Body of pancreas (tissue), 2 donors: ENCODE results near the gene GFRA3.

- PRO-cap: no peak
- RAMPAGE, long total RNA, 2 experiments: no peak in any of the 2 experiments
Measured at GRCh38 chr5:135053797-135054657, 20.0 kb upstream of the PITX1 start.

DNA sequence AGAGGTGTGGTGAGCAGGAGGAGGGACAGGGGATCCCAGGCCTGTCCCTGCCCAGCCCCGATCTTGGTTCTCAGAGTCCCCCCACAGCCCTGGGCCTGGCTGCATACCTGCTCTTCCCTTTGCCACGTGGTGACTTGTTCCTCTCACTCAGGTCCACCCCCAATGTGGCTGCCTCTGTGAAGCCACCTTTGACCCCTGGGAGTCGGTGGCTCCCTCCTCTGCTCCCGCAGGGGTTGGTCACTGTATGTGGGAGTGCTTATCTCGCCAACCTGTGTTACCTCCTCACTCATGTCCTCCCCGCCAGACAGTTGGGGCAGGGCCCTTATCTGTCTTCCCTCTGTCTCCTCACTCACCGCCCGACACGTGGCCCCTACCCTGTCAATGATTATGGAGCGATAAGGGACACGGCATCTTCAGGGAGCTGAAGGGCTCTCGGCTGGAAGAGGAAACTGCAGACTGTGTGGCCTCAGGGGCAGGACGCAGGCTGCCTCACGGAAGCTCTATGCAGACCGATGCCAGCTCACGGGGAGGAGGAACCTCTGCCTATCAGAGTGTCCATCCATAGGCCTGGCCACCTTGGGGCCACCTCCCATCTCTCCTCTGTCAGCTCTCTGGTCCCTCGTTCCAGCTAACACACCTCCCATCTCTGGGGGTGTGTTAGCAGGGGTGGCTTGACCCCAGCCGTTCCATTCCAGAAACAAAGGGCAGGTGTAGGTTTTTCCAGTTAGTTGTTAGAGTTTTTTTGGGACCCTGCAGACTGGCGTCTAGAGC lies 100.1 kb upstream of the PITX1 start:
- PRO-cap: no peak
- RAMPAGE, long total RNA, 2 experiments: no peak in any of the 2 experiments

GRCh38 chr5:135386970-135387353 lies 12.1 kb downstream of the MACROH2A1 start:
- PRO-cap: no peak
- RAMPAGE, long total RNA, 2 experiments: no peak in any of the 2 experiments

DNA sequence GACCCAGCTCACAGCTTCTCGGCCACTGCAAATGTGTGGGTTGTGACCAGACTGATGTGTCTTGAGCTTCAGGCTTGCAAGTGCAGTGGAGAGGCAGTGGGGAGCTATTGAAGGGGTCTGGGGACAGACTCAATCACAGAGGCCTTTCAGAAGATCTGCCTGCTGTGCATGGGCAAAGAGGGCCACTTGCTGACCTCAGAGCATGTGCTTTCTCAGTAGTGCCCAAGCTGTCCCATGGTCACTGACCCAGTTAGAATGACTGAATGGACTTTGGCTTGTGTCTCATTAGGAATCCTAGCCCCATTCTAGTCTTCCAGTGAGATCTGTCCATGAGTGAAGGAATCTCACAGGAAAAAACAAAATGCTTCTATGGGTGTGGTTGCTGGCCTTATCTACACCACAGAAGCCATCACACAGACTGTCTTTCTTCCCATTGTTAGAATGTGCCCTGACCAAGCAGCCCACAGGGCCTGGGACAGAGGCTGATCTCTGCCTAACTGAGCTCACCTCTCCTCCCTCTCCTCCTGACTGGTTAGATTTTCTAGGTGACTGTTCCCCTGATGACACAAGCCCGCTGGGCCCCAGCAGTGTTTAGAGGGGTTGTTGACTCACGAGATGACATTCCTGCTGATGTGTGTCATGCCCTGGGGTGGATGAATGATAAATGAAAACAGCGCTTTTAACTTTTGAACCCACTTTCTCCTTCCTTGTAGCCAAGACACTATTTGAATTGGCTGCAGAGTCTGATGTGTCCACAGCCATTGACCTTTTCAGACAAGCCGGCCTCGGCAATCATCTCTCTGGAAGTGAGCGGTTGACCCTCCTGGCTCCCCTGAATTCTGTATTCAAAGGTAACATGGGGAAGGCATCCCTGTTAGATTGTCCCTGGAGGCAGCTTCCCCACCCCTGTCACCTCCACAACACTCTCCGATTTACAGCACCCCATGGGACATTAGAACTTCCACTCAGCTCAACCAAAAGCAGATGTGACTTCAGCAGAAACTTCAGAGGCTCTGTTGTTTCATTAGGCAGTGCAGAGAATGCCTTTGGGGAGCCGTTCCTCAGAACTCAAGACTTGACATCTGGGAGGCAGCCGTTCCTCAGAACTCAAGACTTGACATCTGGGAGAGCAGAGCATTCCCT lies 24.8 kb downstream of the TGFBI start:
- PRO-cap: no peak
- RAMPAGE, long total RNA, 2 experiments: no peak in any of the 2 experiments

DNA sequence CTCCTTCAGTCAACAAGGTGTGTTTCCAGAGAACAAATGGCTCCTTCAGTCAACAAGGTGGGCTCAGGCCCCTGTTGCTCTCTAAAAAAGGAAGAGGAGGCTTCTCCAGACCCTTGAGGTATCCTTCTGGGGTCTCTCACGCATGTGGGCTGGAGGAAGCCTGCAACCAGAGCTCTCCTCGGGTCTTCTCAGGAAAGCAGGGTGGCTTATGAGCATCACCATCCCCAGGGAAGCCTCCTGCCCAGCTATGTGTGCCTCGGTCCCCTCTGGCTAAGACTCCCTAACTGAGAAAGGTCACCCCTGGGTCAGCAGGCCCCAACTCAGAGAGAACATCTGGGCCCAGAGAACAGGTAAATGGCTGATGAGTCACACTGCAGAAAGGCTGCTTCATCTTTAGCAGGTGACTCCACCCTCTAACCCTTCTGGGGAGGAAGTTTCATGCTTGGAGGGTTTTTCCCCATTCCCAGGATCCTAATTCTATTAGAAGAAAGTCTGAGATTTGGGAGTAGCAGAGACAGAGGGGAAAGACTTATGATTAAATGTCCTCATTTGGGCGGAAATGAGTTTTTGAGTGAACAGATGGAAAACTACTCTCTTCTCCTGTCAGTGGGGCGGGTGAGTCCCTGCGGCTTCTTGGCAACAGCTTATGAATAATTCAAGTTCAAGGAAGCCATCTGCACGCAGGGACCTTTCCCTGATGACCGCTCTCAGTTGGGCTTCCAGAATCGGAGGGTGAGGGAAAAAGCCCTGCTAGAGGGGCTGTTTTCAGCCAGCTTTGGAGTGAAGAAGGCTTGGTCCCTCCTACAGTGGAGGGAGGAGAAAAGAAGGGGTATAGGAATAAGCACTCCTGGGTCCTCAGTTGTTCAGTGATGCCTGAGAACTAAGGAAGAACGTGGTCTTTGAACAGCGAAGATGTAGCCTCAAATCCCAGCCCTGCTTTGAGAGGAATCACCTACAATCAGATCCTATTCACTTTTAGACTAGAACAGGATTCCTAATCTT lies 42.0 kb downstream of the TGFBI start:
- PRO-cap: no peak
- RAMPAGE, long total RNA, 2 experiments: no peak in any of the 2 experiments

GRCh38 chr5:136106533-136106732 lies 26.2 kb upstream of the SMAD5 start:
- PRO-cap: no peak
- RAMPAGE, long total RNA, 2 experiments: no peak in any of the 2 experiments

DNA sequence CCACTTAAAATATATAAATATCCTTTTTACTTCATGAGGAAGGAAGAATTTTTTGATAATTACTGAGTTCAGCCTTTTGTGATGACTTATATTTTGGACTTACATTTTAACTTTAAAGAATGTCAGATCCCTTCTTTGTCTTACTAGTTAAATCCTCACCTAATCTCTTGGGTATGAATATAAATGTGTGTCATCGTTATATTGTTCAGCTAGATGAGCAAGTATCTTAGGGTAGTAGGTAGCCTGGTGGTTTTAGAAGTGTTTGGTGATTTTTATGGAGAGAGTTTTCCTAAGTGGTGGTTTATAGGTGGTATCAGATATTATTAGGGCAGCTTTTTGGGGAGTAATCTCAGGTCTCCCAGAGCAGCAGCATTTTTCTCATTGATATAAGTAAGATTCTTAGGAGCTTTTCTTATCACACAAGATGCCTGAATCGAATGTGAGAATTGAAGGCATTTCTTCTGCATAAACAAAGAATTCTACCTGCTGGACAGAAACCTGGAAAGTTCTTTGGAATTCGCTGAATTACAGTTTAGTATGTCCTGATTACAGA lies 11.7 kb downstream of the SMIM32 start:
- PRO-cap: no peak
- RAMPAGE, long total RNA, 2 experiments: no peak in any of the 2 experiments

DNA sequence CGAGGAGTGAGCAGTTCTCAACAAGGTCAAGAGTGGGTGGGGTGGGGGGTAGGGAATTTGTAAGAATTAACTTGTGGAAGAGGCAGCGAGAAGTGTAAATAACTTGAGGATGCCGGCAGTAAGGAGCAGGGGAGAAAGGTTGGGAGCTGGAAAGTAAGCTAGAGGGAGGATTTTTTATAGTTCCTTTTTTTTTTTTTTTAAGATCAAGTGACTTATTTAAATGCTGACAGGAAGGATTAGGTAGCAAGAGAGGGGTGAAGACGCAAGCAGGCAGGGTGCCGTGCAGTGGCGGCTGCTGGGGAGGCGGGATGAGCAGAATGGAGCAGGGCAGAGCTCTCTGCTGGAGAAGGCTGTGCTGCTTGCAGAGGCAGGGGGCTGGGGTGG lies 35.3 kb upstream of the SMIM32 start:
- PRO-cap: no peak
- RAMPAGE, long total RNA, 2 experiments: no peak in any of the 2 experiments

DNA sequence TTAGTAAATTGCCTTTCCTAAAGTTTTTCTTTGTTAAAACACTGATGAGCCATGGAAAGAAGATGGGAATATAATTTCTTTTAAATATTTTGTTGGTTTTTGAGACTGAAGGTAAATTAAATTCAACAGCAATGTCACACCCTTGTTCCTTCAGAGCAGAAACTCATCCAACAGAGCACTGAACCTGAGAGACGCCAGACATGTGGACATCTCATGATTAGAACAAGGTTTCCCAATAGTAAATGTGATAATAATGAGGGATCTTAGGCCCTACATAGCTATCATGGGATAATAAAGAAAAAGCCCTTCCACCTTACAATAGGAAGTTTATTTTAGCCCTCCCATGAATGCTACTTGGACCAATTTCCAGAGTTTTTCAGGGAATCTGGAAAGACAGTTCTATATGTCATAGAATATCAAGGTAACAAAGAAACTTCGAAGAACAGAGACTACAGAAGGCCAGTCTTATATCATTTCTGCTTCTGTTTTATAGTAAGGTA lies 298.4 kb upstream of the TRPC7 start:
- PRO-cap: unidirectional peak, minus-strand start at position 200 of the sequence
- RAMPAGE, long total RNA, 2 experiments: no peak in any of the 2 experiments

GRCh38 chr5:136810359-136810845 lies 445.1 kb upstream of the TRPC7 start:
- PRO-cap: no peak
- RAMPAGE, long total RNA, 2 experiments: no peak in any of the 2 experiments

DNA sequence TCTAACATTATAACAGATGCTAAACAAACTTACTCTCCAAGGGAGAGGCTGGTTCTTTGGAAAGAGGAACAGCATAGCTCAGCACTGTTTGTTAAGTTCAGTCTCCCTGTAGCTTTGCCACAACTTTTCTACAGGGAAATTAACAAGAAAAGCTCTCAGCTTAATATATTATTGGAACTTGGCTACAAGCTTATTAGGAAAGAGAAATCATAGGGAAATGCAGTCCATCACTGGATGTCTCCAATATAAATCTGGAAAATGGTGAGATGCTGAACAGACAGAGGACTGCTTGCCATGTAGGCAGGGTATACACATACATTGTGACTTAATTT lies 275.1 kb downstream of the SPOCK1 start:
- PRO-cap: no peak
- RAMPAGE, long total RNA, 2 experiments: no peak in any of the 2 experiments

- PRO-cap: no peak
- RAMPAGE, long total RNA, 2 experiments: no peak in any of the 2 experiments
Measured at GRCh38 chr5:137564089-137564643, 65.0 kb upstream of the SPOCK1 start.

GRCh38 chr5:138054764-138055667 lies 22.1 kb upstream of the FAM13B start:
- PRO-cap: no peak
- RAMPAGE, long total RNA, 2 experiments: no peak in any of the 2 experiments

- PRO-cap: unidirectional peak, plus-strand start at chr5:138274332; unidirectional peak, minus-strand start at chr5:138274478; unidirectional peak, minus-strand start at chr5:138274519
- RAMPAGE, long total RNA, 2 experiments: start-site peak on the minus strand in 2 of 2 experiments, at chr5:138274469-138274640 at its widest, 5 to 6 reads per replicate
Measured at GRCh38 chr5:138274027-138274862, at the start of gene GFRA3. GFRA3 (minus strand) TSS chr5:138274621.

DNA sequence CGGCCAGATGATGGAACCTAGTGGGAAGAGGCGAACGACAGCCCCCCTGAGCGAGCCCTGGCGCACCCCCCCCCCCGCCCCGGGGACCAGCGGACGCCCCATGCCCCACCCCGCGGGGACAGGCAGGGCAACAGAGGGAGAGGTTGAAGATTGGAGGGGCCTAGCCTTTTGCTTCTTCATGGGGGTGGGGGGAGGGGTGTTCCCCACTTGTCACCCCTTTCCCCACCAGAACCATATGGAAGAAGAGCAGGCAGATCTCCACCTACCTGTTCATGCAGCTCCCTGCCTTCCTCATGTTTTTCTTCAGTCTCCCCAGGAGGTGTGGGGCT lies 423 bp downstream of the FAM53C start:
- PRO-cap: no peak
- RAMPAGE, long total RNA, 2 experiments: no peak in any of the 2 experiments

- PRO-cap: no peak
- RAMPAGE, long total RNA, 2 experiments: no peak in any of the 2 experiments
Measured at GRCh38 chr5:138391587-138392493, 39.4 kb downstream of the KDM3B start.

GRCh38 chr5:138439335-138440671 lies 946 bp downstream of the REEP2 start:
- PRO-cap: no peak
- RAMPAGE, long total RNA, 2 experiments: no peak in any of the 2 experiments

GRCh38 chr5:138492766-138492941 lies 27.4 kb downstream of the EGR1 start:
- PRO-cap: no peak
- RAMPAGE, long total RNA, 2 experiments: no peak in any of the 2 experiments

GRCh38 chr5:138553651-138554780 lies 11.0 kb upstream of the ETF1 start:
- PRO-cap: no peak
- RAMPAGE, long total RNA, 2 experiments: no peak in any of the 2 experiments

DNA sequence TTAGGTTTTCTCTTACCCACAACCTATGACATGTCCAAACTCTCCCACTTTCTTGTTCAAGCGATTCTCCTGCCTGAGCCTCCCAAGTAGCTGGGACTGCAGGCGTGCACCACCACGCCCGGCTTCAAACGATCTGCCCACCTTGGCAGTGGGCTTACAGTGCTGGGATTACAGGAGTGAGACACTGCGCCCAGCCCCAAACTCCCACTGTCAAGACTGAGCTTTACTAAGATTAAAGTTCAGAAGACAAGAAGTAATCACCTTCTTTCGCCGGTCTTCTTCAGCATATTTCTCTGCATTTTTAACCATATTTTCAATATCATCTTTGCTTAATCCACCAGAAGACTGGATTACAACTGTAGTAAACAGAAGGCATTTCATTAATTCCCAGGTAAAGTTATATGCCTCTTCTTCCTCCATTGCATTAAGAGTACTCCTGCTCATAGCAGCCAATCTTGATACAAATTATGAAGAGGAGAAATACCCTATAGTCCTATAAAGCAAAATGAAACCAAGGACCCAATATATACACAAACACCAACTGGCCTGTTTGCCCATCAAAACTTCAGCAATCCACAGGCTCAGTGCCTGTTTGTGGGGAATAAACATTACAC lies 14.2 kb upstream of the ETF1 start:
- PRO-cap: no peak
- RAMPAGE, long total RNA, 2 experiments: no peak in any of the 2 experiments